ENCODE results near the genes GAMT, PLK5, MBD3, UQCR11 and ADAT3.

- PRO-cap, result no peak
Measured at GRCh38 chr19:1377777-1378382, 5.8 kb upstream of the NDUFS7 start.

- PRO-cap, result unidirectional peak, minus-strand start at chr19:1401532
Measured at GRCh38 chr19:1401302-1401941, at the start of gene GAMT. TSS of gene GAMT (minus strand) at chr19:1401542.

- PRO-cap, result unidirectional peak, minus-strand start at chr19:1412595
Measured at GRCh38 chr19:1412466-1412718, 5.0 kb downstream of the DAZAP1 start.

DNA sequence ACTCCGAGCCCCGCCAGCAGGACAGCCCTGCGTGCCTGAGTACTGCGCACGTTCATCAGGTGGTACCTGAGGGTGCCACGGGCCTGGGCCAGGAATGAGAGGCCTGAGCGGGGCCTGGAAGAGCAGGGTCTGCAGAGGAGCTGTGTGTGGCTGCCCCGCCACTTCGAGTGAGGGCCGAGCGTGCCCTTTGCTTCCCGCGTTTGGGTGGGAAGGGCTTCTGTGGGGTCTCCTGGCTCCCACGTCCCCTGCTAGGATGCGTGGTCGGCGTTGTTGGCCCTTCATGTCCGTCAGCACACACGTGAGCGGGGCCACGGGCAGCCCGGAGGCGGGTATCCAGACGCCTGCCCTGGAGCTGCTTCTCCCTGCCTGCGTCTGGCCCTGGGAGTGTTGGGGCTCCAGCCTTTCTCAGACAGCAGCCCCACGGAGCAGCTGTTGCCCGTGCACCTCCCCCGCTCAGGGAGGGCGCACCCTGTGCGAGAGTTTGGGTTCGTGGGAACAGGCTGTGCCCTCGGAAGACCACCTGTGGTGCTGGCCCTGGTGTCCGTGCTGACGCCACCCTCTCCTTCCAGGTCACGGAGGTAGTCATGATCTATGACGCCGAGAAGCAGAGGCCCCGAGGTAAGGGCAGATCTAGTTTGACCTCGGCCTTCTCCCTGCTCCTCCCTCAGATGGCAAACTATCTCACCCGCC, 14.5 kb downstream of the DAZAP1 start:
- PRO-cap, result no peak

DNA sequence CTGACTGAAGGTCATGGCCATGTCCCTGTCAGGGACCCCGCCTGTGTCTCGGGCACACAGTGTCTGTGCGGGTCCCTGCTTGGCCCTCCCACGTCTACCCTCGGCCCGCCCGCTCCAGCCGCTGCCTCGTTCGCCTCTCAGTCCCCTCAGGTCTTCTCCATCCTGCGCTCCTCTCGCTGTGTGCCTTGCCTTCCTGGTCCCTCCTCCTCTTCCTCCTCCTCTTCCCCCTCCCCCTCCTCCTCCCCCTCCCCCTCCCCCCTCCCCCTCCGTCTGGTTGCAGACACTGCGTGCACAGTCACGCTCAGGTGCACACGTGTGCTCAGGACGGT, 14.1 kb upstream of the RPS15 start:
- PRO-cap, result no peak

DNA sequence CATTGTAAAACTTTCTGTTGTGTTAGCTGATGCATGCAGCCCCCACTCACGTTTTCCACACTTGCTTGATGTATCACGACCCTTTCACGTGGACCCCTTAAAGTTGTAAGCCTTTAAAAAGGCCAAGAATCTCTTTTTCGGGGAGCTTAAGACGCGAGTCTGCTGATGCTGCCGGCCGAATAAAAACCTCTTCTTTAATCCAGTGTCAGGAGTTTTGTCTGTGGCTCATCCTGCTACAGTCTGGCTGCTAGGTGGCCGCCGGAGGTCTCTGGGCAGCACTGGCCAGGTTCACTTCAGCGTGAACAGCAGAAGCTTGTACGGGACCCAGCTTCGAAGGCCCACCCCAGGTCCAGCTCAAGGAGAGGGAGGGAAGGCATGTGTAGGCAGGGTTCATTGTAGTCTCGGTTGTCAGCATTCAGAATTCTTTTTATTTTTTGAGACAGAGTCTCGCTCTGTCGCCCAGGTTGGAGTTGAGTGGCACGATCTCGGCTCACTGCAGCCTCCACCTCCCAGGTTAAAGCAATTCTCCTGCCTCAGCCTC, 4.5 kb downstream of the RPS15 start:
- PRO-cap, result no peak

GRCh38 chr19:1472305-1472796, 6.7 kb downstream of the C19orf25 start:
- PRO-cap, result no peak

- PRO-cap, result no peak
Measured at GRCh38 chr19:1509550-1510075, 3.2 kb downstream of the ADAMTSL5 start.

GRCh38 chr19:1523595-1524184, at the start of gene PLK5:
TSS of gene PLK5 (plus strand) at chr19:1524077.
- PRO-cap, result unidirectional peak, plus-strand start at chr19:1524077

GRCh38 chr19:1577375-1577949, 9.3 kb upstream of the MEX3D start:
- PRO-cap, result no peak

- PRO-cap, result no peak
Measured at GRCh38 chr19:1584673-1585365, 7.8 kb downstream of the MBD3 start.

- PRO-cap, result bidirectional peak, plus-strand start at chr19:1593001, minus-strand start at chr19:1592886
Measured at GRCh38 chr19:1592586-1593488, at the start of gene MBD3. TSS of gene MBD3 (minus strand) at chr19:1592865.

- PRO-cap, result bidirectional peak, plus-strand start at chr19:1605661, minus-strand start at chr19:1605434; unidirectional peak, plus-strand start at chr19:1605963
Measured at GRCh38 chr19:1605137-1606258, at the start of gene UQCR11. TSS of gene UQCR11 (minus strand) at chr19:1605462.

GRCh38 chr19:1657587-1658315, 5.3 kb upstream of the TCF3 start:
- PRO-cap, result no peak

GRCh38 chr19:1842206-1843365, 5.7 kb downstream of the REXO1 start:
- PRO-cap, result no peak

DNA sequence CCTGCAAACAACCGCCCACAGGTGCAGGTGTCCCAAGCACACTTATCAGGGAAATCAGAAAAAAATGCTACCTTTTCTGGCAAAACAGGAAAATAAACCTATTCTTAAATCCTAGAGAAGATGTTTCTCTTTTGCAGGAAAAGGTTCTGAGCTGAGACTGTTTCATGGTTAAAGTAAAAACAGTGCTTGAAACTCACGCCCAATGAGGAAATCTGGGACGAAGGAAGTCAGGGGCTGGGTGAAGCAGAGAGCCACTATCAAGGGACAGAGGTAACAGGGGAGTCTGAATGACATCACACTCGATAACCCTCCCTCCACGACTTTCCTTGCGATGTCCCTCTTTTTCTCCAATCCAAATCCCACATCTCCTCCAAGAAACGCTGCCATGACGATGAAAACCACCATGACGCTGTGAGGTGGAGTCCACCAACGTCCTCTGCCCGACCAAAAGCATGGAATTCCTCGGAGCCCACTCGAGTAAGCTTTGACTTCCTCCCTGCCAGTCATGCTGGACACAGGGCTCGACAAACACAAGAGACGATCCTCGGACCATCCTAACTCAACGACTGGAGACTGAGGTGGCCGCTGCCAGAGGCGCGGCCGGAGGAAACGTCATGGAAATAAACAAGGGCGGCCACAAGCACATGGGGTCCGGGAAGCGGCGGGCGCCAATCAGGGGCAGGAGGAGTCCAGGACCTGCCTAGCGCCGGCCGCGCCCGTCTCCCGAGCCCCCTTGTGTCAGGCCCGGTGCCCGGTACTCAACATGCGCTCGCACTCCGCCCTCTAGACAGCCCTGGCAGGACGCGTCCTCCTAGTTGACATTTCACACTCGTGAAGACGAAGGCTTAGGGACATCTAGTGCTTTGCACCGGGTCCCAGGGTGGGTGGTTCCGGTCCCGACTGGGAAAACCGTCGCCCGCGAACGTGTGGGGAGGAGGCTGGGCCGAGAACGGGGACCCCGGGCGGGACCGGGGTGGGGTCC, 823 bp downstream of the REXO1 start:
- PRO-cap, result bidirectional peak, plus-strand start at position 681 of the sequence, minus-strand start at position 568 of the sequence

DNA sequence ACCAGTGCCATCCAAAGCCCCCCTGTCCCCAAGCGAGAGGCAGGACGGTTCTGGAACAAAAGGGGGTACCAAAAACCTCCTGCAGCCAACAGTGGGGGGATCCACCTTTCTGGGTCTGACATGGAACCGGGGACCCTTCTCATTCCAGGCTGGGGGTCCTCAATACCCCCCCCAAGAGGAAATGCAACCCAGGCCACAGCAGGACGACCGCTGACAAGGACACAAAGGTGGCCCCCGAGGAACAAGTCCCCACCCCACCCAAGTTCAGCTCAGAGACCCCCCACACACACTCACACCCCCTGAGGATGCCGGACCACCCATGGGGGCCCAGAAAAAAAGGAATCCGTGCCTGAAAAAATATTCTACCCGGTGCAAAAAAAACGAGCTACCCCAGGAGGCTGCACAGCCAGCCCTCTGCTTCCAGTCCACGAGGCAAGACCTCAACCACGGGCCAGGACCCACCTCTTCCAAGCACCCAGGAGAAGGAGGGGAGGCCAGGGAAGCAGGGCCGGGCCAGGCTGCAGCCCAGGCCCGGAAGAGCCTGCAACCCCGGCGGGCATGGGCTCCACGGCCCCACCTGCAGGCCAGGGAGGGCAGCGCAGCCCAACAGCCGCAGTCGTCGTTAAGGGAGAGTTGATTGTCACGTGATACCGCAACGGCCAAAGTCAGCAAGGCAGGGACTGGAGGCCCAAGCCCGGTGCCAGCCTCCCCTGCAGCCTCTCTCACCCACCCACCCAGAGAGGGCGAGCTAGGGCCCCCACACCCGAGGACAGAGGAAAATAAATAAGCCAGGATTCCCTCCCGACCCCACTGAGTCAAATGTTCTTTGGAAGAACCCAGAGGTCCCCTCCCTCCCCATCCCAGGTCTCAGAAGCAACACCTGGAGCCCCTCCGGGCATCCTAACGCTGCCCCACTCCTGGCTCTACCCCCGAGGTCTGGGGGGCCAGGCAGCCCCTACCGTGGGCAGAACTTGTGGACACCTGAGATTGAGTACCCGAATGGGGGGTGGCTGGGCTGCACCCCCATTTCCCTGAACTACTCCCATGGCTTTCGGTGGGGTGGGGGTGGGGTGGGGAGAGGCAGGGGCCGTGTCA, 5.0 kb upstream of the REXO1 start:
- PRO-cap, result no peak

- PRO-cap, result no peak
Measured at GRCh38 chr19:1856237-1856504, 7.2 kb downstream of the KLF16 start.

GRCh38 chr19:1874793-1875241, 10.5 kb downstream of the ABHD17A start:
- PRO-cap, result unidirectional peak, plus-strand start at chr19:1875034

DNA sequence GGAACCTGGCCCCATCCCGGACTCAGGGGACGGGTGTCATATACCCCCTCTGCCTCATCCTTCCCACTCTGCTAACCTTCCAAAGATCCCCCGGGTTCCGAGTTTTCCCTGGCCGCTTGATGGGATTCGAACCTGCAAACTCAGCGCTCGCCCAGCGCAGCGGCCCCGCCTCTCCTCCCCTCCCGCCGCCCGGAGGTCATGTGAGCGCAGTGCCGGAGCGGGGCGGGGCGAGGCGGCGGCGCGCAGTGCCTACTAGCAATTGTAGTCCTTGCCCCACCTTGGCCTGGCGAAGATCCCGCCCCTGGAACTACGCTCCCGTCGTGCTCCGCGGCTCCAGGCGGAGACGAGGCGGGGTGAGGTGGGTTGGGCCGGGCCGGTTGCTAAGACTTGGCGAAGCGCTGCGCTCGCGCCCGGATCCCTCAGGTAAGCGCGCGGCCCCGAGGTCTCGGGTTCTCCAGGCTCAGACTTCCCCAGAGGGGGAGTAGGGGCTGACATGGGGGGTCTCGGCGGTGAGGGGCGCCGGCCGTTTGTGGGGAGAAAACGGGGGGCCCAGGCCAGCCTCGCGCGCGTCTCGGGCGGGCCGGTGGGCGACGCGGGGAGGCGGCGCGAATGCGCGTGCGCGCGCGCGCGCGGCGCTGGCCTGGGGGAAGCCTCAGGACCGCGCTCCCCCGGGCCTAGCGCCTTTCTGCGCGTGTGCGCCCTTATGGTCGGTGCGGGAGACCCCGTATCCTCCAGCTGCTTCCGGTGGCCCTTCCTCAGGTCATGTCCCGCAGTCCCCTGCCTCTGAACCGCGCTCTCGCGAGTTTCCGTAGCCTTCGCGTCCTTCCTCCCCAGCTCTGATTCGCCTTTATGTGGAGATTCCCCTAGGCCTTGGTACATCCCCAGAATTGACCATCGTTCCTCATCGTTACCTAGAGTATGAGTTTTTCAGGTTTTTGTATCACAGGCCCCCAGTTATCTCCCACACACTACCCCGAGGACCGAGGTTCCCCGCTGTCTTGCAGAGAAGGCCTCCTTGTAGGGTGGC, at the start of gene ADAT3:
Gene ADAT3, plus strand, starts transcription at position 383 of the 1,027 bp plus-strand sequence.
- PRO-cap, result bidirectional peak, plus-strand start at position 383 of the sequence, minus-strand start at position 200 of the sequence

Measured in vermiform appendix (tissue), 1 donor.